ENCODE measurements around a stretch of chr13.

GRCh38 chr13:77386955-77387588, 60.2 kb upstream of the MYCBP2 start:
- PRO-cap: no peak

DNA sequence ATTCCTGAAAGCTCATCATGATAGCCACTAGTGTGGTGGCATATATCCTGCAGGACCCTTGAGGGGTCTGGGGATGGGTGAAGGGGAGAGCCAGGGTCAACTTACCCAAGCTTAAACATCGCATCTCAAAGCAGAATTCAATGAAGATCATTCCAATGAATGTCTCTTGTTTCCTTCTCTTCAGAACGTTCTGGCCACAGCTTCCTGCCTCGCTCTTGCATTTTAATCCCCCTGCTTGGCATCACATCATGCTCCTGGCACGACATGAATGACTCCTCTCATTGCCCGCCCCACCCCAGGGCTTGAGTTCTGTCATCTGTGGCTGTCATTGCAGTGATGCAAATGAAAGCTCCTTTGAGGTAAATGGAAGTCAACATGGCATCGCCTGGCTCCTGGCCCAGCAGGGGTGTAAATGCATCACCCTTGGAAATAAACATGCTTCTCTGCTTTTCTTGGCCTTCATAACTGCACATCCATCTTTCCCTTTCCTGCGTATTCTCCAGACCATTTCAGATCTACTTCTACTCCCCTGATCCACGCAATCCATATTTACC, 48.6 kb downstream of the SCEL start:
- PRO-cap: no peak

GRCh38 chr13:77699367-77699616, 1.8 kb downstream of the SLAIN1 start:
- PRO-cap: no peak

GRCh38 chr13:77853904-77854126, 64.8 kb downstream of the EDNRB start:
- PRO-cap: no peak

DNA sequence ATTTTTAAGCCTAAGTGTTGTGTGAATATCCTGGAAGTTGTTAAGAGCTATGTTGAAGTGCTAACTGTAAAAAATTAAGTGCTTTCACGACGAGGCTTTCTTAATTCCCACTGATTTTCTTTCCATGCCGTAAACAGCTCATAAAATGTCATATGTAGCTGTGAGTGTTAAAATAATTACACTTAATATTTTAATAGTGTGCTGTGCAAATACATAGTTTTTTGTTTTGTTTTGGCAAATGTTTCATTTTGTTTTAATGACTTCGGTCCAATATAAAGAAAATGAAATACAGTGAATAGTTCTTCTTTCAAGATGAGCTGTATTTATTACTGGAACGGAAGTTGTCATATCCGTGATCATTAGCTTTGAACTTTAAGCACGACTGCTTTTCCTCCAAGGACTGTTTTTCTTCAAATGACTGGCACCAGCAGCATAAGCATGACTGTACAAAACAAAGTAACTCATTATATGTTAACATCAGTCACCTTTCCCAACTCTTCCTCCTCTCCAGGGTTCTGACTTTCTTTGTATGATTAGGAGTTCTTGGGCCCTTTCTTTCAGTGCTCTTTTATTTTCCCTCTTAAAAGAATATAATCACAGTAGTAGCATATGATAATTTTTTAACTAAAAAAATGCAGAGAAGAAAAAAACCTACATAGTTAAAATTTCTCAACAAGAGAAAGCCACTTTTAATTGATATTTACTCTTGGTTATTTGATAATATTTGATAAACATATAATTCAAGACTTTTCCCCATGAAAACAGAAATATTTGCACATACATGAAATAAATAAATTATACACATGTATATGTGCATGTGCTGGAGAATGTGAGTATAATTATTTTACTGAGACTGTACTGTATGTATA, 20.5 kb downstream of the EDNRB start:
- PRO-cap: no peak

- PRO-cap: no peak
These were observed 58.8 kb downstream of the POU4F1 start for GRCh38 chr13:78544515-78545088.

- PRO-cap: no peak
These were observed 4.2 kb downstream of the NDFIP2 start for GRCh38 chr13:79484952-79485657.

DNA sequence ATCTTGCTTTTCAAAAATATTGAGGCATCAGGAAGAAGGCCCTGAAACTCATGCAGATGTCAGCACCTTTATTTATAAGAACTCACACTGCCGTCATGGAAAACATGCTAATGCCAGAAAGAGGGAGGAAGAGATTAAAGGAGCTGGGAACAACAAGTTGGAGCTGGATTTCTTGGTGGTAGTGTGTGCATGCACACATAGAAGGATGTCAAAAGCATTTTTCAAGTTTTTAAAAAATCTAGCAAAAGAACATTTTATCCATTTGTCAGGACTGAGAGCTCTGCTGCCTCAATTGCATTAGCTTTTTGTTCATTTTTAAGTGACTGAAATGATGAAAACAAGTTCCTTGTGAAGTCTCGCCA, 342.5 kb downstream of the SPRY2 start:
- PRO-cap: no peak

- PRO-cap: no peak
These were observed 209.7 kb downstream of the SPRY2 start for GRCh38 chr13:80131229-80131699.

- PRO-cap: no peak
These were observed 1.9 kb upstream of the SPRY2 start for GRCh38 chr13:80342499-80343585.

- PRO-cap: no peak
These were observed 314.0 kb upstream of the SPRY2 start for GRCh38 chr13:80654907-80655317.

- PRO-cap: no peak
These were observed 1054.3 kb upstream of the SPRY2 start for GRCh38 chr13:81395199-81395685.

DNA sequence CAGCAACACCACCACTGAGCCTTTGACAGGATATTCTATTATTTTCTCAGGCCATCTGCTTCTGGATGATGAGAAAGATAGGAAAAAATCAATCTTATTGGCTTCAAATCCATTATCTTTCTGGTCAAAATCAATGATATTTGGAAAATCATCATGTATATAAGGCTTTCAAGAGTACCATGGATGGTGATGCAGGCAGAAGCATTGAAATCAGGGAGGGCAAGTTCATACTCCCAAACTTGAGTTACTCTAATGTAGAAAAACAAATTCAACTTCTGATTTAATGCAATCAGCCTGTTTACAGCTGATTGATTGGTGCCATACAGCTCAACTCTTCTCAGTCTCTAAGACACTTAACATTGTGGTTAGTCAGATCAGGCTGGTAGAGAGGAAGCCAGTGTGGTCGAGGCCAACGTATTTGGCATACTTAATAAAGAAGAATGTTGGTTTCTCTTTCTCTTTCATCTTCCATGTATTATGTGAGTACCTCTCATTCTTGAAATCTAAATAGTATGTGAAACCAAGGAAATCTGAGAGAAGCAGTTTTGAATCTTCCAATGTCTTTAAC, 254.9 kb upstream of the SLITRK1 start:
- PRO-cap: no peak

GRCh38 chr13:84654618-84655076, 772.4 kb upstream of the SLITRK1 start:
- PRO-cap: no peak

GRCh38 chr13:89161842-89162041, 1490.6 kb downstream of the SLITRK5 start:
- PRO-cap: no peak

DNA sequence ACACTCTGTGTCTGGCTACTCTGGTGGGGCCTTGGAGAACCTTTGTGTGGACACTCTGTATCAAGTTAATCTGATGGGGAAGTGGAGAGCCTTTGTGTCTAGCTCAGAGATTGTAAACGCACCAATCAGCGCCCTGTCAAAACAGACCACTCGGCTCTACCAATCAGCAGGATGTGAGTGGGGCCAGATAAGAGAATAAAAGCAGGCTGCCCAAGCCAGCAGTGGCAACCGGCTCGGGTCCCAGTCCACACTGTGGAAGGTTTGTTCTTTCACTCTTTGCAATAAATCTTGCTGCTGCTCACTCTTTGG, 903.0 kb upstream of the GPC5 start:
- PRO-cap: no peak

DNA sequence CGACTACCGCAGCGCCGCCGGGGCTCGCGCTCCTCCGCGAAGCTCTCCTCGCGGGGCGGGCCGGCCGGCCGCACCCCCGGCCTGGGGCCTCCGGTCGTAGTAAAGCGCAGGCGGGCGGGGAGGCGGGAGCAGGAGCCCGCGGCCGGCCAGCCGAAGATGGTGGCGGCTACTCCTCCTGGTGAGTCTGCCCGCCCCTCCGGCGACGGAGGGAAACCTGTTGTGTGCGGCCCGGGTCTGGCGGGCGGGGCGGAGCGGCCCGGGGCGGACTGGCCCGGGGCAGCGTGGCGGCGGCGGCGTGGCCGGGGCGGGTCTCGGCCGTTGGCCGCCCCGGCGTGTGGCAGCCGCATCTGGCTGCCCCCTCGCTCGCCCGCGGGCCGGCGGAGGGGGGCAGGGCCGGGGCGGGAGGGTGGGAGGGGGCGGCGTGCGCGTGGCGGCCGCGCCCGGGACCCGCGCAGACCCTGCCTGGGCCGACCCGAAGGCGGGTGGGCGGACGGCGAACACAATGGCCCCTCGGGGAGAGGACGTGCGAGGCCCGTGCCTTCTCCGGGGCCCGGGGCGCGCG, 50.6 kb upstream of the GPC5 start:
- PRO-cap: no peak

- PRO-cap: no peak
These were observed 49.2 kb upstream of the GPC5 start for GRCh38 chr13:91349237-91349542.

- PRO-cap: no peak
These were observed 13.1 kb upstream of the GPC5 start for GRCh38 chr13:91385361-91385664.

DNA sequence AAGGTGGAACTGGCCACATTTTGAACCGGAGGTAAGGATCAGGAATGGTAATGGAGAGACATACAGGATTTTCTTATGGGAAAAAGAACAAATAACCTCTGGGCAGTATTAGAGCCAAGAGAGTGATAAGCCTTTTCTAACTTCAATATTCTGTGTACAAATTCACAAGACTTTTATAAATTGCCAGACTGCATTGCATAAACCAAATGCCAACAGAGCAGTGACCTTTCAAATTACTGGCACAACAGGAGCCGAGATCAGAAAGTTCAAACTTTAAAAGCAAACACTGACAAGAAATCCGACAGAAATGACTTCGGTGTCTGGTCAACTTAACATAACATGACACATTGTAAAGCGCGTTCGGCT, 737.1 kb downstream of the GPC5 start:
- PRO-cap: no peak

All from neutrophil (primary cell).